Breast epithelium (tissue), 2 donors: ENCODE measurements around a stretch of chr5.

DNA sequence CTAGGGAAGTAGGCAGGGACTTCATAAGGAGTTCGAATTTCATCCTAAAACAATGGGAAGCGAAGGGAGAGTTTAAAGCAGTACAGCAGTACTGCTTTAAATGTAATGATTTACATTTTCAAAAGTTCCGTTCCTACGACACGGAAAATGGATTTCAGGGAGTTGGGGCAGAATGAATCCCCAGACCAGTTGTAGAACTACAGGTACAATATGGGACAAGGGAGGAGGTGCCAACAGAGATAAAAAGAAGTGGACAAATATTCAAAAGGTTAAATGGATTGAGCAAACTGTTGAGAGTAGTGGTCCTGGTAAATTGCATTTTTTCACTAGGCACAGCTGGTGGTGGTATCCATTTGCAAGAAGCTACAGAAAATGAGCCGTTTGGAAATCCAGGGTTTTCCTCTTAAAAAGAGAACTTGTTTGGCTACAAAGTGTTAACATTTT lies 641 bp upstream of the ZCCHC9 start:
- PRO-cap: no peak
- RAMPAGE, long total RNA, 2 experiments: no peak in any of the 2 experiments

DNA sequence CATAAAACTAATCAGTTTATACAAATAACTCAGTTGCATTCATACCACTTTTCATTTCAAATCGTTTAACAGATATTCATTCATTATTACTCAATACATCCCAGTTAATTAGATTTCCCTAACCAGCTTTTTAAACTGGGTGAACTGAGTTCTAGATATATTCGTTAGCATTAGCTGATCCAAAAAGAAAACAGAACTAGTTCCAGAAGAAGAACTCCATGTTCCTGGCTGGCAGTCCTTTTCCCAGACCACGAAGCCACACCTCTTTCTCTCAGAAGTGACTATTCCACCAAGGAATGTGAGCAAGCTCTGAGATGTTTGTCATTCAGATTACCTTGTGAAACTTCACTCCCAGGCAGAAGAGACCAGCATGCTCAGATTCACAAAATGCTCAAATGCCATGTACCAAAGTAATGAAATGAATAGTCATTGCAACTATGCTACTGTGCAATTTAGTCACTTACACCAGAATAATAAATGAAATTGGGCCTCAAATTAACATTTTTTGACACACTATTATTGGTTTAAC lies 4.4 kb upstream of the SSBP2 start:
- PRO-cap: no peak
- RAMPAGE, long total RNA, 2 experiments: no peak in any of the 2 experiments

DNA sequence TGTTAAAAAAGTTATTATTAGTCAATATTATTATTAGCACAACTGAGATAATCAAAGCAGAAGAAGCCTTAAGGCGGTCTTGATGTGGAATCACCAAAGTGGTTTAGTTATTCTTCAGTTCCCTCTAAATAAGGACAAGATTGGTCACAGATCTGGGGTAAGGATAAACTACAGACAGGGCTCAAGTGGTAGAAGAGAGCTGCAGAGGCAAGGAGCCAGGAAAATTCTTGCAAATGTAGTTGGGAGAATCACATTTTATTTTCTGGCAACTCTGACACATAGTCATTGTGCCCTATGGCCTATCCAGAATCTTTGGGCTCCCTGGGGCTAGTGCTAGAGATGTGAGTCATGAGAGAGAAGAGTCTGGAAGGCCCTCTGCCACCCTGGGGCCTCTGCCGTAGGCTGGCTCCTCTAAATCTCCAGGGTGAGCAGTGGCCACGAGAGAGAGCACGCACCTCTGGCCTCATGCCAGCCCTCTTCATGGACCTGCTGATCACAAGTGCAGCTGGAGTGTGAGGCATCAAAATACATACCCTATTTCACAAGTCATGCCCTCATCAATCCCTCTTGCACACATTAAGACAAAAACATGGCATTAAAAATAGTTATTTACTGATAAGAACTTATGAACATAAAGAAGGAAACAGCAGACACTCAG lies 74.3 kb upstream of the SSBP2 start:
- PRO-cap: no peak
- RAMPAGE, long total RNA, 2 experiments: no peak in any of the 2 experiments

DNA sequence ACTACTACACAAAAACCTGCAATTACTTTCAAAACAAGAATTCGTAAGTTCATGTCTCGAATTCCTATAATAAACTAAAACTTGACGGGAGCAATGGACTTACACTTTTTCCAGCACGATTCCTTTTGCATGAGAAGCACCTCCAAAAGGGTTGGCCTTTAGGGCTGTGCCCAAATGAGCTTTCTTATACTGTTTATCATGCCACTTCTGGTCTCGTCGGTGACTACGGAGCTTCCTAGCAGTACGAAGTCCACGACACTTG lies 633 bp downstream of the RPS23 start:
- PRO-cap: no peak
- RAMPAGE, long total RNA, 2 experiments: no peak in any of the 2 experiments

GRCh38 chr5:82280445-82281006 lies 2.4 kb upstream of the RPS23 start:
- PRO-cap: no peak
- RAMPAGE, long total RNA, 2 experiments: no peak in any of the 2 experiments

- PRO-cap: no peak
- RAMPAGE, long total RNA, 2 experiments: no peak in any of the 2 experiments
Measured at GRCh38 chr5:83475363-83476049, 4.0 kb downstream of the VCAN start.

- PRO-cap: no peak
- RAMPAGE, long total RNA, 2 experiments: no peak in any of the 2 experiments
Measured at GRCh38 chr5:83527059-83527427, 55.5 kb downstream of the VCAN start.

DNA sequence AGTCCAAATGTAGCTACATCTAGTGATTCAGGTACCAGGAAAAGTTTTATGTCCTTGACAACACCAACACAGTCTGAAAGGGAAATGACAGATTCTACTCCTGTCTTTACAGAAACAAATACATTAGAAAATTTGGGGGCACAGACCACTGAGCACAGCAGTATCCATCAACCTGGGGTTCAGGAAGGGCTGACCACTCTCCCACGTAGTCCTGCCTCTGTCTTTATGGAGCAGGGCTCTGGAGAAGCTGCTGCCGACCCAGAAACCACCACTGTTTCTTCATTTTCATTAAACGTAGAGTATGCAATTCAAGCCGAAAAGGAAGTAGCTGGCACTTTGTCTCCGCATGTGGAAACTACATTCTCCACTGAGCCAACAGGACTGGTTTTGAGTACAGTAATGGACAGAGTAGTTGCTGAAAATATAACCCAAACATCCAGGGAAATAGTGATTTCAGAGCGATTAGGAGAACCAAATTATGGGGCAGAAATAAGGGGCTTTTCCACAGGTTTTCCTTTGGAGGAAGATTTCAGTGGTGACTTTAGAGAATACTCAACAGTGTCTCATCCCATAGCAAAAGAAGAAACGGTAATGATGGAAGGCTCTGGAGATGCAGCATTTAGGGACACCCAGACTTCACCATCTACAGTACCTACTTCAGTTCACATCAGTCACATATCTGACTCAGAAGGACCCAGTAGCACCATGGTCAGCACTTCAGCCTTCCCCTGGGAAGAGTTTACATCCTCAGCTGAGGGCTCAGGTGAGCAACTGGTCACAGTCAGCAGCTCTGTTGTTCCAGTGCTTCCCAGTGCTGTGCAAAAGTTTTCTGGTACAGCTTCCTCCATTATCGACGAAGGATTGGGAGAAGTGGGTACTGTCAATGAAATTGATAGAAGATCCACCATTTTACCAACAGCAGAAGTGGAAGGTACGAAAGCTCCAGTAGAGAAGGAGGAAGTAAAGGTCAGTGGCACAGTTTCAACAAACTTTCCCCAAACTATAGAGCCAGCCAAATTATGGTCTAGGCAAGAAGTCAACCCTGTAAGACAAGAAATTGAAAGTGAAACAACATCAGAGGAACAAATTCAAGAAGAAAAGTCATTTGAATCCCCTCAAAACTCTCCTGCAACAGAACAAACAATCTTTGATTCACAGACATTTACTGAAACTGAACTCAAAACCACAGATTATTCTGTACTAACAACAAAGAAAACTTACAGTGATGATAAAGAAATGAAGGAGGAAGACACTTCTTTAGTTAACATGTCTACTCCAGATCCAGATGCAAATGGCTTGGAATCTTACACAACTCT lies 67.2 kb downstream of the VCAN start:
- PRO-cap: no peak
- RAMPAGE, long total RNA, 2 experiments: no peak in any of the 2 experiments

DNA sequence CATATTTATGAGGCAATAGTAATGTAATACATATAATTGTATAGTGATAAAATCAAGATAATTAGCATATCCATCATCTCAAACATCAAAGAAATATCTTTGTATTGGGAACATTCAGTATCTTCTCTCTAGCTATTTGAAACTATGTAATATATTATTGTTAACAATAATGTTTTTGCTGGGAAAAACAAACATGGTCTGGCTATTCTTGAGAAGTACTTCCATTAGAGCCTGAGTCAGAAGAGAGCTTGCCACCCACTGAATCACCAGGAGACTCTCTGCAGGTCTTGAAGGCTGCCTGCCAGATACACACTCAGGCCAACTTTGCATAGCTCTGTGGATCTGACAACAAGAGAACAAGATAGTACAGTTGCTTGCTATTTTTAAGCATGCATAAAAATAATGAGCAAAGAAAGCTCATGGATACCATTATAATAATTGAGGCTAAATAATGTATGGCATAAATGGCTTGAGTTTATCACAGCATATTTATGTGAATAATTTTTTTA lies 501.2 kb upstream of the EDIL3 start:
- PRO-cap: no peak
- RAMPAGE, long total RNA, 2 experiments: no peak in any of the 2 experiments

DNA sequence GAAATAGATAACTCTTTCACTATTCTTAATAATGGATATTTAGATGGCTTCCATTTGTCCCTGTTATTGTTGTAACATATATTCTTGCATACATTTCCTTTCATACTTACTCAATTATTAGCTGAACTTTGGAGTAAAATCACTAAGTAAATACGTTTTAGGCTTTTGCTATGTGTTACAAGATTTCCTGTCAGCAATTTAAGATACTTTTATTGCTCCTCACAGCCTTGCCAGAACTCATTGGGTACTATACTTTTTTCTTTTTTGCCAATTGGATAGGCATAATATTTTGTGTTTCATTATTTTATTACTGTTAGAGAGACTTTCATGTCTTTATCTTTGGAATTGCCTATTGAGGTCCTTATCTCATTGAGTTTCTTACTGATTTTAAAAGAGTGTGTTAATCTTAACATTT lies 26.9 kb downstream of the CCNH start:
- PRO-cap: no peak
- RAMPAGE, long total RNA, 2 experiments: no peak in any of the 2 experiments

- PRO-cap: no peak
- RAMPAGE, long total RNA, 2 experiments: no peak in any of the 2 experiments
Measured at GRCh38 chr5:87400879-87401371, 11.8 kb downstream of the CCNH start.

DNA sequence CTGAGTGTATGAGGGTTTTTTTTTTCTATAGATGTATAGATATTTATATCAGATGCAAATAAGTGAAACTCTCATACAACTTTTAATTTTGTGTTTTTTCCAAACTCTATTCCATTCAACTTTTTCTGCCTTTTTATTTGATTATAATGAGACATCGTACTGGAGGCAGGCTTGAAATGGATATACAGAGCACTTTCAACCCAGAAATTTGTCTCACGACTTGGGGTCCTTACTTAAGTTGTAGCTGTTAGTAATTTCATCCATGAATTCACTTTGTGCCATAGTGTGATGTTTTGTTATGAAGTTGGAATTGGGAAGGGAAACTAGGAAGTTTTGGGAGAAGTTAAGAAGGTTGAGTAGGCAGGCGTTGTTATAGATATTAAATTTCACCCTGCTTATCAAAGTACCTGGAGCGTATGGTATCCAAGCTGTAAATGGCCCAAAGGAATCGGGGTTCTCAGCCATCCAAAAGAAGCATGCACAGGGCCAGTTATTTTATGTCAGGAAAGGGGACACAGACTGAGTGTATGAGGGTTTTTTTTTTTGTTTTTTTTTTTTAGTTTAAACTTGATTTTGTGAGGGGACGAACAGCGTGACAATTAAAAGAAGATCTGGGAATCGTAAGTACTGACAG lies 1.4 kb upstream of the TMEM161B start:
- PRO-cap: no peak
- RAMPAGE, long total RNA, 2 experiments: no peak in any of the 2 experiments

- PRO-cap: no peak
- RAMPAGE, long total RNA, 2 experiments: no peak in any of the 2 experiments
Measured at GRCh38 chr5:88825550-88826171, 57.3 kb downstream of the MEF2C start.

DNA sequence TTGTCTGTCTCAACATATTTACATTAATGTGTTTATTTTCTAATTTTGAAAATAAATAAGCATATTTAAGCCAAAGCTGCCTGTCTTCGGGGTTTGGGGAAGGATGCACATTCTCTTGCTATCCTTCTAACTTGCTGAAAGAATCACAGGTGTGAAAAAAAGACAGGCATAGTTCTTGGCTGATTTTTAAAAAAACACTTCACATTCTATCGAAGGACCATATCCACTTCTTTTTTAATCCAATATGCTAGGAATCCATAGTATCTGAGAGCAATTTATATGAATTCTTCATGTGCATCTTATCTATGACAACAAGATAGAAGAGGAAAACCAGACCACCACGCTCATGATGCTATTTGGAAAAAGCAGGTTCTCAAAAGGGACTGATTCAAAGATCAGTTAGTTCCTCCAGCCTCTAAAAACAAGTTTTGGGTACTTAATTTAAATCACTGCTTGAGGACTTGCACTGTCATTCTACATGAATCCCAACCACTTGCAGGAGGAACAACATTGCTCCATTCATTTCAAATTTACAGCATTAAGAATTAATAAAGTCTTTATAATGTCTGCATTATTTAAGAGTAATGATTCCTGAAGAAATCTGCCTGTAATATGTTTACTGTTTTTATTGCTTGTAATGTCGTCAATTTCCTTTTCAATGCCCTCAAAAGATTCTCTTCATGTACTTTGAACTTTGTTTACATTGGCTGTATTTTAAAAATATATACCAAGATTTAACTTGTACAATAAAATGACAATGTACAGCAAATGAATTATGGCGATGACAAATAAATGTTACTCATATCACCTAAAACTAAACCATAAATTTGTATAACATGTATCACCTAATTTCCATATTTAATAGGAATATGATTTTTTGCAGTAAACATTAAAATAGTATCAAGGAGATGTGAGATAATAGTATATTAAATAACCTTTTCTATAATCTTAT lies 6.1 kb downstream of the MEF2C start:
- PRO-cap: no peak
- RAMPAGE, long total RNA, 2 experiments: no peak in any of the 2 experiments

DNA sequence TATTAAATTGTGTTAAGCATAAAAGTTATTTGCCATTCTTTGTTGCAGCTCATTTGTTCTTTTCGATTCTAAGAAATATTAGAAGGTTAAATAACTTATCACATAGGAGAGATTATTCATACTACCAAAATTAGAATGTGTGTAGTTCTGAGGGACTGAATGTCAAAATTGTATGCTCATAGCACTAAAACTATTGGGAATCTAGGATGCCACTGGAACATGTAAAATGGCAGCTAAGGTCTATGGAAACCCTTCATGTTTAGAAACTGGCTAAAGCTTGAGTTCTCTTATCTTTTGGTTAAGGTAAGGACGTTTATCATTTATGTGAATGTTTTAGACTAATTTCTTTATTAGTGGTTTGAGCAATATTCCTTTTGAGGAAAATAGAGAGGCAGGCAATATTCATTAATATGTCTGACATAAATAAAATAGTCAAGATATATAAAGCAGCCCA lies 21.6 kb upstream of the MEF2C start:
- PRO-cap: no peak
- RAMPAGE, long total RNA, 2 experiments: no peak in any of the 2 experiments

GRCh38 chr5:89314344-89314683 lies 431.3 kb upstream of the MEF2C start:
- PRO-cap: no peak
- RAMPAGE, long total RNA, 2 experiments: no peak in any of the 2 experiments

- PRO-cap: no peak
- RAMPAGE, long total RNA, 2 experiments: no peak in any of the 2 experiments
Measured at GRCh38 chr5:89396576-89397230, 513.7 kb upstream of the MEF2C start.

GRCh38 chr5:89457800-89458438 lies 574.9 kb upstream of the MEF2C start:
- PRO-cap: no peak
- RAMPAGE, long total RNA, 2 experiments: no peak in any of the 2 experiments

DNA sequence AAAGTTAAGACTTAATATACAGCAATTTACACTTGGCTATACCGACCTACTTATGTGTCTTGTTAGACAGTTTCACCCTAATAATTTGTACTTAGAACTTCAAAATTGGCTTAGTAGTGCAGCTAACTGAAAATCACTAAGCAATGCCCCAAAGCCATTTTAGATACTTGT lies 1.2 kb downstream of the LYSMD3 start:
- PRO-cap: no peak
- RAMPAGE, long total RNA, 2 experiments: no peak in any of the 2 experiments

- PRO-cap: no peak
- RAMPAGE, long total RNA, 2 experiments: no peak in any of the 2 experiments
Measured at GRCh38 chr5:90902141-90902692, 343.6 kb downstream of the ADGRV1 start.